NCI-H460 (cell line): ENCODE measurements around a stretch of chr10.

GRCh38 chr10:10818171-10818620 lies 199.5 kb upstream of the CELF2 start:
RAMPAGE:
- cytosol, long total RNA = no peak
- long total RNA = no peak
- nucleus, long total RNA = no peak

GRCh38 chr10:11088805-11089822 lies 71.4 kb downstream of the CELF2 start:
RAMPAGE:
- cytosol, long total RNA = no peak
- long total RNA = no peak
- nucleus, long total RNA = no peak

DNA sequence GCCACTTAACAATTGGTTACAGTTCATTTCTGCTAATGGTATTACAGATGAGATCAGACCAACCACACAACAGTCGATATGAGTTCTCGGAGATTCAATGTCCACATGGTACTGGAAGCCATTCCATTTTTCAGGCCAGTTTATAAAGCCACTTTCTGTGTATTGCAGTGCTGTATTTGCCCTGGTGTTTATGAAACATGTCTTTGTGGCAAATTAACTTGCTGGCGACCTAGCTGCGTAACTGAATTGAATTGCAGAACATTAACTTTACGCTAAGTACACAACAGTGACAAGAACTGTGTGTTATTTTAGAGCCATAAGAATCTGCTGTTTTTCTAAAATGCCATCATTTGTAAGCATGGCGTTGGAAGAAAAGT lies 76.3 kb downstream of the CELF2 start:
RAMPAGE:
- cytosol, long total RNA = no peak
- long total RNA = no peak
- nucleus, long total RNA = no peak

DNA sequence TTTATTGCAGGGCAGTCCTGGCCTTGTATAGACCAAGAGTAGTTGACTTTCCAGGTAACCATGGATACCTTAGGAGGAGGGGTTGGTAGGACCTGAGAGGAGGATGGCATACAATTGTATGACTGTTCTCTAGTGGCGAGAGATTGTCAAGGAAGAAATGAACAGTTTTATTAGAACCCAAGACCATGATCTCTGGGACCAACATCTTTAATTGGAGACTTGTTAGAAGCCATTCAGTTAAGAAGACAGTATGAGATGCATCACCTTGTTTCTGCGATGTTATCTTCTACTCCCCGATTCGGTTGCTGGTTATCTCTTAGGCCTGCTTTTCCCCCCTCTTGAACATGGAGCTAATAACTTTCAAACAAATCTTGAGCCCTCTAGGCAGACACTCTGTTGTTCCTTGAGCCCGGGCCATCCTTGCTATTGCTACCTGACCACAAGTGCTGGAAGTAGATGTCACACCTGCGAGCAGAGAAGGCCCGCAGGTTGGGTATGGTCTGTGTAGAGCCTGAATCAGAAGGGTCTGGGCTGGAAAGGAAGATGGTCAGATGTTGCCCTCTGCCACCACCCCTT lies 181.4 kb downstream of the CELF2 start:
RAMPAGE:
- cytosol, long total RNA = no peak
- long total RNA = no peak
- nucleus, long total RNA = no peak

RAMPAGE:
- cytosol, long total RNA = no peak
- long total RNA = no peak
- nucleus, long total RNA = no peak
Measured at GRCh38 chr10:11224777-11225266, 207.2 kb downstream of the CELF2 start.

DNA sequence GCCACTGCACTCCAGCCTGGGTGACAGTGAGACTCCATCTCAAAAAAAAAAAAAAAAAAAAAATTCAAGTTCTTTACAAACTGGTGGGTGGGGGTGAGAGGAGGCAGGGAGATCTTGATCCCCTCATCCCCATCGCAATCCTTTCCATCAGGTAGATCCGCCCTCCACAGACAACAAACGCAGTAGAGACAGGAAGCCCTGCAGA lies 216.9 kb downstream of the CELF2 start:
RAMPAGE:
- cytosol, long total RNA = no peak
- long total RNA = no peak
- nucleus, long total RNA = no peak

RAMPAGE:
- cytosol, long total RNA = no peak
- long total RNA = no peak
- nucleus, long total RNA = no peak
Measured at GRCh38 chr10:11245075-11245361, 227.3 kb downstream of the CELF2 start.

DNA sequence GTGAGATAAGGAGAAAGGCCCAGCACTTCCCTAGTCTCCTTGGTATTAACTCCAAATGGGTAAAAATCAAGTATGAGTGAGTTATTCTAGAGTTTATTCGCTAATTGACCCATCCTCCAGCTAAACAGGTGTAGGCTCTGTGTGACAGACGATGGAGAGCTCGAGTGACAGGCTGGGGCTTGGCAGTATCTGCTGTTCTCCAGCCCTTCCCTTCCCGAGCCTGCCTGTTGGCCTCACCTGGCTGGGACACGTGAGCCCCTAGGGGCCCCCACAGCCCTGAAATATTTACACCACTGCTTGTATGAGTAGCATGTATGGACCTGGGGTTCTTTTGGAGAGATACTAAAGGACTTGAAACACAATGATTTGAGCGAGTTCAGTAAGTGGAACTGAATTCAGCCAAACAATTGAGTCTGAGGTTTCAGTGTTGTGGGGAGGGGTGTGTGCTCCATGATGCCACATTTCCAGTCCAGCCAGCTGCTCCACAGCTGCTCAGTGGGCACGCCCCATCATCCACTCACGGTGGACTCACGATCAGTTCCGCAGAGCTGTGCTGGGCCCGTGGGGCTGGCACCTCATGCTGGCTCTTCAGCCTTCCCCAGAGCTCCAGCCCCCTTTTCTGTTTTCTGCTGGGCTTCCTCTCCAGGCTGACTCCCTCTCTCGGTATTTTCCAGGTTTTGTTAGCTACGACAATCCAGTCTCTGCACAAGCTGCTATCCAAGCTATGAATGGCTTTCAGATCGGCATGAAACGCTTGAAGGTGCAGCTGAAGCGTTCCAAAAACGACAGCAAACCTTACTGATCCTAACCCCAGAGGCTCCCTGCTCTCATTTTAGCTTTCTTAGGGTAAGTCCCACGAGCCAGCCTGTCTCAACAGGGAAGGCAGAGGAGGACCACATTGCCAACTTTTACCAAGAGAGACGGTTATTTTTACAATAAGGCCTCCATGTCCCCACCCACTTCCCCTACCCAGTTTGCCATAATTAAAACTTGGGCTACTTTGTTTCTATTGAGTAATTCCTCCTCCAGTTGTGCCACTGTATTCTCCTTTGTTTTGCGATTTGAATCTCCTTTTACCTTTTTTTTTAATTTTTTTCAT lies 282.8 kb downstream of the USP6NL start:
RAMPAGE:
- cytosol, long total RNA = no peak
- long total RNA = no peak
- nucleus, long total RNA = no peak

GRCh38 chr10:11344542-11344934 lies 266.9 kb downstream of the USP6NL start:
RAMPAGE:
- cytosol, long total RNA = no peak
- long total RNA = no peak
- nucleus, long total RNA = no peak

DNA sequence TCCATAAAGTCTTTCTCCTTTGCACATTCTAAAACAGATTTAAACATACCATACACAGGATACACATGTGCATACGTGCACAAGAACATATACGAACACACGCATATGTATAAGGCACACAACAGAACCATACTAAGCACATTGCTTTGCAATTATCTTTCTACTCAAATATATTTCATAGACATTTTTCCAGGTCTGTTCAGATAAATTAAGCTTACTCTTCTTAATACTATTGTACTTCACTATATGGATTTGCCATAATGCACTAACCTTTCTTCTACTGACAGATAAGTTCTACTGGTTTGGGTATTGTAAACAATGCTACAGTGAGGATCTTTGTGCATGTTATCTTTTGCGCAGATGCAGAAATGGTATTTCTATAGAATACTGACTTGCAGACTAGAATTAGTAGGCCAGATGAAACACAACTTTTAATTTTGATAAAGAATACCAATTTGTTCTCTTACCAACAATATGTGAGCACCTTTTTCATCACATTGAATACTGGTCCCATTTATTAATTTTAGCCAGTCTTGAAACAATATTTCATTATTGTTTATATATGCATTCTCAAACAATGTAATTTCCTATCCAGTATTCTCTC lies 50.0 kb downstream of the USP6NL start:
RAMPAGE:
- cytosol, long total RNA = no peak
- long total RNA = no peak
- nucleus, long total RNA = no peak

GRCh38 chr10:11699228-11700085 lies 42.7 kb upstream of the ECHDC3 start:
RAMPAGE:
- cytosol, long total RNA = no peak
- long total RNA = no peak
- nucleus, long total RNA = no peak

GRCh38 chr10:11863734-11864159 lies 40.6 kb downstream of the PROSER2 start:
RAMPAGE:
- cytosol, long total RNA = no peak
- long total RNA = no peak
- nucleus, long total RNA = no peak

RAMPAGE:
- cytosol, long total RNA = no peak
- long total RNA = no peak
- nucleus, long total RNA = no peak
Measured at GRCh38 chr10:11881077-11881771, 58.1 kb downstream of the PROSER2 start.

DNA sequence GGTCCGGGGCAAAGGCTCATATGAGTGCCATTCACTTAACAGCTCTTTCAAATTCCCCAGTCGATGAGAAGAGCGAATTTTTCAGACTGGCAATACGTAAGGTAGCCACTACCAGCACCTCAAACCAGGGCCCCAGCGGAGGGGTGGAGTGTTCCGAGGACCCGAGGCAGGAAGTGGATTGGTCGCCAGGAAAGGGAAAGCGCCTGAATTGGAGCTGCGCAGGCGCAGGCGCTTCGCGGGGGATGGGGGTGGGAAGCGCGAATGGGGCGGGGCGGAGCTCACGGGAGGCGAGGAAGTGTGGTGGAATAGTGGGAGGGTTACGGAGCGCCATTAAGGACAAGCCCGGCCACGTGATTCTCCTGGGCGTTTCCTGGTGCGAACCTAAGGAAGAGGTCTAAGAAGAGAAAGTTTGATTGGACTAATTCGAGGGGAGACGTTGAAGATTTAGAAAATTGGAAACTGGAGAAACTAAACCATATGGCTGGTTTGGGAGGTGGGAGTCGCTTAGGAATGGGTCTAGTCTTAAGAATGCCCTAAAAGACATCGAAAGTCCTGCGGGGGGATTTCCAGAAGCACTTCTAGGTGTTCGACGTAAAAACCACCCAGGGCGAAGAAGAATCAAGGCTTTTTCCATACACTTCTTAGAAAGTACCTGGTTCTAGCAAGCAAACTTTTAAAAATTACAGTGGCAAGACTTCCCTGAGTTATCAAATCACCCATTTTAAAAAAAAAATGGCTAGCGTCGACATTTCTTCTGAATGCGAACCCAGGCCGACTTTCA lies 636 bp upstream of the UPF2 start:
RAMPAGE:
- cytosol, long total RNA = no peak
- long total RNA = no peak
- nucleus, long total RNA = no peak

GRCh38 chr10:12243782-12244279 lies 47.8 kb downstream of the CDC123 start:
RAMPAGE:
- cytosol, long total RNA = no peak
- long total RNA = no peak
- nucleus, long total RNA = no peak

RAMPAGE:
- cytosol, long total RNA = no peak
- long total RNA = no peak
- nucleus, long total RNA = no peak
Measured at GRCh38 chr10:12348370-12348719, 1.0 kb upstream of the CAMK1D start.

GRCh38 chr10:12351319-12351859 lies 2.0 kb downstream of the CAMK1D start:
RAMPAGE:
- cytosol, long total RNA = no peak
- long total RNA = no peak
- nucleus, long total RNA = no peak

RAMPAGE:
- cytosol, long total RNA = no peak
- long total RNA = no peak
- nucleus, long total RNA = no peak
Measured at GRCh38 chr10:12531446-12531952, 182.2 kb downstream of the CAMK1D start.

RAMPAGE:
- cytosol, long total RNA = no peak
- long total RNA = no peak
- nucleus, long total RNA = no peak
Measured at GRCh38 chr10:12560146-12560747, 210.9 kb downstream of the CAMK1D start.

DNA sequence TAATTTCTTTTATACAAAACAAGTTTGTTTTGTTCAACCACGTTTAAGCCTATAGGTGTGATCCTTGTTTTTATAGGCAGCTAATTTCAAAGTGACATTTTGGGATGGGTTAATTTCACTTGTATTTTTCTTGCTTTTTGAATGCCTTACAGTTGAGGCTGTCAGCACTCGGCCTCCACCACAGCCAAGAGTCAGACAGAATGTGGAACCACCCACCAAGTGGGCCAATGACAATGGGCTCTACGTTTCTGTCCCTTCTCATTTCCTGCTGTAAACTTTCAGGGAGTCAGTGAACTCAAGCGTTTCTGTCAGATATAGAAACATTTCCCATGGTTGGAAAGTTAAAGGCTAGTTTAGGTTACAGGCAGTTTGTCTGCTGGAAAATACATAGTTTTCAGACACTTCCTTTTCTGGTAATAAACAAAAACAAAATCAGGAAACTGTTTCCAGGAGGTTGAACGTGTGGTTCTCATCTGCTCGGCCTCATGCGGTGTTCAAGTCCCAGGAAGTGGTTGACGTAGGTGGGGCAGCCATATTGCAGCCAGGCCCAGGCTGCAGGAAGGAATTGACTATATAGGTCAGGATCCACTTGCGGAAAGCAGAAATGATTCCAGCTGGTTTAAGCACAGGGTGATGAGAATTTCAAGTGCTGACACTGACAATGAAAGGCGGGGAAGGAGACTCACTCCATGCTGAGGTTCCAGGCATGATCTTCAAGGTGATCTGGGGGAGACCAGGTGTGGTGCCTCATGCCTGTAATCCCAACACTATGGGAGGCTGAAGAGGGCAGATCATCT lies 245.2 kb downstream of the CAMK1D start:
RAMPAGE:
- cytosol, long total RNA = no peak
- long total RNA = no peak
- nucleus, long total RNA = no peak